ENCODE measurements around a stretch of chr10.

DNA sequence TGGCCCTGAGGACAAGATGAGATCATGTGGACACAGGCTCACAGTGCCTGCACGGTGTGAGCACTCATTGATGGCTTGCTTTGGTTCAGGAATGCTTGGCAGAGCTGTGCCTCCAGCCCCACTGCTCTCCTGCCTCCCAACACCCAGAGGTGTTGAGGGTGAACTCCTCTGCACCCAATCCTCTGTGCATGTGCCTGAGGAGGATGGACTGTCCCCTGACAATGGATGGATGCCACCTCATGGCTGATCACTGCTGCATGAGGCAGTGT, 136.5 kb downstream of the KCNMA1 start:
- PRO-cap = no peak
- RAMPAGE, long total RNA, 2 experiments = no peak in any of the 2 experiments

- PRO-cap = no peak
- RAMPAGE, long total RNA, 2 experiments = no peak in any of the 2 experiments
Observed at GRCh38 chr10:77531352-77532260, 106.0 kb downstream of the KCNMA1 start.

GRCh38 chr10:77537543-77538834, 99.6 kb downstream of the KCNMA1 start:
- PRO-cap = no peak
- RAMPAGE, long total RNA, 2 experiments = no peak in any of the 2 experiments

DNA sequence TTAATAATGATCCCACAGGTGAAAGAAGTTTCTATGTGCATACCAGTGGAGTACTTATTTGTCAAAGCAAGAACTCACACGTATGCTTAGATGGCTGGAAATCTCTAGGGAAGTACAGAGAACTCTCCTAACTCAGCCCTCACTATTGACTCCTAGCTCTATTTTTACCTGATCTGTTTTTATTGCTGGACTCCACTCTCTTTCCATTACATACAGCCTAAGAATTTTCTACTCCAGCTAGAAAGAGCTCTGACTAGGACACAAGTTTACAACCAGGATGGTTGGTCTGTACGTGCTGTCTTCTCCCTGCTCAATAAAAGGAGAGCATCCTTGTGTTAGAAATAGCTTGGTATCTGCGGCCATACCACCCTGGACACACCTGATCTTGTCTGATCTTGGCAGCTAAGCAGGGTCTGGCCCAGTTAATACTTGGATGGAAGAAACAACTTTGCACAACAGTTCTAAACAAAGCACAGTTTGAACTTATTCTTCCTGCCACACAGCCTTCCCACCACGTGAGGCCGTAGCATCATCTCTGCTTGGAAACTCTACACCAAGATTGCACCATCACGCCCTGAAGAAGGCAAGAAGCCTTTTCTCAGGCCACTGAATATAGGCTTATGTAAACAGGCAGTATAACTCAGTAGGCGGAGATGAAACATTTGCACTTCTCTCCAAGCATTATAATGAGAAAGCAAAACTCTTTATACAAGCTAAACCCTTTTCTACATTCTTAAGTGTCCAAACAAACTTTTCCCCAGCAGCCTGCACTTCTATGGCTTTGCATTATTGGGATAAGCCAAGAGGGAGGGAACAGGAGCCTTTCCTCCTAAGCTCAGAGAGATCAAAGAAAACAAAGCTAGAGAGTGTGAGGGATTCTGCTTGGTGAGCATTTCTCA, 50.7 kb downstream of the KCNMA1 start:
- PRO-cap = no peak
- RAMPAGE, long total RNA, 2 experiments = no peak in any of the 2 experiments

DNA sequence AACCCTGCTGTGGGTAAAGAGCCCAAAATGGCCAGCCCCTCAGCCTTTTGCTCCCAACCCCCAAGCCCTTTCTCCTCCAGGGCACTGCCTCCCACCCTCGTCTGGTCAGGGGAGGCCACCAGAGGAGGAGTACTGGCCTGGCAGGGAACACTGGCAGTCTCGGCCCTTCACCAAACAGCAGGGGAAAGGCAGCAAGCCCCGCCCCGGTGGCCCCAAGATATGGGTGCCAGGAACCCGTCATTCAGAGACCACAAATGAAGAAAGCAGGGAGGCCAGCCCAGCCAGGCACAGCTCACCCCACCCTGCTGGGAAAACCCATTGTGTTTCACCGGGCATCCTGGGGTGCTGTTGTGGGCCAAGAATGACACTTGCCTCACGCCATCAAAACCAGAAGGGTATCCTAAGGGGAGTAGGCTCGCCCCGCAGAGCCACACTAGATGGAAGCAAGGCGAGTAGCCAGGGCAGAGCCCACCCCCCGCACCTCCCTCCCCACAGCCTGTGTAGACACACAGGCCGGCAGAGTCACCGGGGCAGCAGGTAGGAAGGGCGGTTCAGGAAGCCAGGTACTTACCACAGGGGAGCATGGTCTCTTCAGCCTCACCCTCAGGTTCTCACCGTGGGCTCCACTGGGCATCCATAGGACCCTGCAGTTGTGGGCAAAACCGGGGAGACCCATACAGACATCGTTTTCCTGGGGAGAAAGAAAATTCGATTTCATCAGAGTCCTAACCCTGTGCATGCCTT, 72.5 kb upstream of the KCNMA1 start:
- PRO-cap = no peak
- RAMPAGE, long total RNA, 2 experiments = no peak in any of the 2 experiments

- PRO-cap = no peak
- RAMPAGE, long total RNA, 2 experiments = no peak in any of the 2 experiments
Observed at GRCh38 chr10:77832242-77832684, 94.3 kb downstream of the DLG5 start.

- PRO-cap = no peak
- RAMPAGE, long total RNA, 2 experiments = no peak in any of the 2 experiments
Observed at GRCh38 chr10:77846666-77847497, 79.7 kb downstream of the DLG5 start.

DNA sequence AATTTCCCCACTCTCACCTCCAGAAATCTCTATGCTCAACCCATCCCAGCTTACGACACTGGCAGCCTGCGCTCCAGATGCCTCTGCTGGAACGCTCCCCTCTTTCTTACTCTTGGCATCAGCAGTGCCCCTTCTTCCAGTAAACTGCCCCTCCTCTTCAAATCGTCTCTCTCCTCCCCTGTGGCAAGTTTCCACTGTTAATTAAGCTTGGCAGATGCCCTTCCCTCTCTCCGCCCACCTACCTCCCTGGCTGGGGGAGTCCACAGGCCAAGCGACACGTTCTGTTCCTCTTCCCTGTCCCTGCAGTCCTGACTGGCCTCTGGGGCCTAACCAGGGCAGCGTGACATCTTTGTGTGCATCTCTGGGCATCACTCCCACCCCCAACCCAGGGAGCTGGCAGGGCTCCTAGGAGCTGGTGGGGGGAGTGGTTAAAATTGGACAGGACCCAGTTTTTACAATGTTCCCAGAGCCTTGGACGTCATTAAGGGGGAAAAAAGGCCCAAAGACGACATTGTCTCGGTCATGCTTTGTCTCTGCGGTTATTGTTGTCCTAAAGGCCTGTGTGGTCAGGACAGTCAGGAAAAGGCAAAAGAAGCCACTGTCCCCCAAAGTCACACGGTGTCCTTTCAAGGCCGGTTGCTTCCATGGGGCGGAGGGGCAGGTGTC, 54.3 kb downstream of the DLG5 start:
- PRO-cap = no peak
- RAMPAGE, long total RNA, 2 experiments = no peak in any of the 2 experiments

DNA sequence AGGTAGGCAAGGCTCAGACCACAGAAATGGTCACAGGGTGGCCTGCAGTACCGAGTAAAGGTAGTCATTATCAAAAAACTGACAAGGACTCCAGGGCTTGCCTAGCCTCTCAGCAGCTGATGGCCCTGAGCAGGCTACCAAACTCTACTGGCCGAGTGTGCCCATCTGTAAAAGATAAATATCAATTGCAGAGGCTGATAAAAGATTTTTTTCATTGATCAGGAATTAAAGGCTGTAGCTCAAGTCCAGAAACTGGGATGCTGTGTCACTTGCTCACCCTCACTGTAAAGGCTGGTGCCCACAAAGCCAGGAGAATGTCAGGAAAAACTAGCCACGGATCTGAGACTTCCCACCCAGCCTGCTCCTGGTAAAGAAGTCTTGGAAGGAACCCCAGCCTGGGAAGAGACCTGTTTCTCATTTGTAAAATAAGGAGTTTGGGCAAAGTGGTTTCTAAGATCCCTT, 16.3 kb downstream of the DLG5 start:
- PRO-cap = no peak
- RAMPAGE, long total RNA, 2 experiments = no peak in any of the 2 experiments

GRCh38 chr10:77925899-77926685, 463 bp downstream of the DLG5 start:
- PRO-cap = bidirectional peak, plus-strand start at chr10:77926317, minus-strand start at chr10:77926315
- RAMPAGE, long total RNA, 2 experiments = start-site peak on the plus strand in 1 of 2 experiments, at chr10:77926009-77926165 at its widest, 20 reads per replicate

GRCh38 chr10:78040515-78041693, 7.2 kb downstream of the RPS24 start:
- PRO-cap = no peak
- RAMPAGE, long total RNA, 2 experiments = no peak in any of the 2 experiments

- PRO-cap = no peak
- RAMPAGE, long total RNA, 2 experiments = no peak in any of the 2 experiments
Observed at GRCh38 chr10:78044665-78045073, 11.0 kb downstream of the RPS24 start.

DNA sequence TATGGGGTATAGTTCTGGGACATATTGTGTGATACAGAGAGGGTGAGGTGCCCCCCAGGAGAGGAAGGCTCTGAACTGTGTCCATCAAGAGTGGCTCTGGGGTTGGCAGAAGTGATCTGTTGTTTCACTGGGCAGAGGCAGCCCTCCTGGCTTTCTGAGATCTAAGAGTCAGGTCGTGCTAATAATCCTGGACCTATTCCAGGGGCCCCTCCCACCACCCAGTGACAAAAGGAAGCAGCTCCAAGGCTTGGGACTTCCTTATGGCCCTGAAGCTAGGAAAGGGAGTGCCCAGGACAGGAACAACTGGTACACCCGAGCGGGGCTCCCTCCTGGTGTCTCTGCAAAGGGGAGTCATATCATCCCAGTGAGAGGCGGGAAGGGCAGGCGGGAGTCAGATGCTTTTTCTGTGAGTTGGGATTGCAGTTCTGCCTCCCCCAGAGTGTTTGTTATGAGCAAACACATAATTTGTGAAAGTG, 32.3 kb downstream of the RPS24 start:
- PRO-cap = no peak
- RAMPAGE, long total RNA, 2 experiments = no peak in any of the 2 experiments

- PRO-cap = no peak
- RAMPAGE, long total RNA, 2 experiments = no peak in any of the 2 experiments
Observed at GRCh38 chr10:78577668-78577980, 491.1 kb upstream of the ZMIZ1 start.

GRCh38 chr10:78741426-78742159, 327.2 kb upstream of the ZMIZ1 start:
- PRO-cap = no peak
- RAMPAGE, long total RNA, 2 experiments = no peak in any of the 2 experiments

DNA sequence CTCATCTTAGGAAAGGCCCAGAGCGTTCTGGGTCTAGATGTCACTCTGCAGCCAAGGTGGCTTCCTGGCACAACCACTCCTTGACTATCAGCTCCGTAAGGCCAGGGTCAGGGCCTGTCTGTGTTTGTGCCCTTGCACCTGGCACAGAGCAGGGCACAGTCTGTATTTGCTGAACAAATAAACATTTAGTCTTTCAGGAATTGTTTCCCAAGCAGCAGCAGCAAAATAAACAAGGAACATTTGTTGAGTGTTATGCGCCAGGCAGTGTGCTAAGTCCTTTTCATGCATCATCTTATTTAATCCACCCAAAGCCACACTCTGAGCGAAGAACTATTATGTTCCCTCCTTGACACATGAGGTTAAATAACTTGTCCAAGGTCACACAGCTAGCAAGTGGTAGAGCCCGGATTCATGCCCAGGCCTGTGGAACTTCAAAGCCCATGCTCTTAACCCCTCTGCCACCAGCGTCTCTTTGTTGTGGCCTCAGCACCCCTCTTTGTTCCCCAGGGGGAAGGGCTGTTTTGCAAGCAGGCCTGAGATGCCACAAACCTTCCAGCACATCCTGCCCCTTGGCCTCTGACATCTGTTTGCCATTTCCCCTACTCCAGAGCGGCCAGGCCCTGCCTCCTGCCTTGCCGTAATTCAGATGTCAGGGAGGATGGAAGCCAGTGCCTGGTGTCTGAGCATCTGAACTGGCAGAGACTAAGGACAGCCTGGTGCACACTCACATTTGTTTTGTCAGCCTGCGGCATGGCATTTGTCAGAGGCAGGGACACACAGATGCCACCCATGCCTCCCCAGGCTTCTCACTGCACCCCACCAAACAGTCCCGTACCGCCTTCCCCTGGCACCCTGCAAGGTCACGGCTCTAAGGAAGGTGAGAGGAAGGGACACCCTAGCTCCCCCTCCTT, 325.8 kb upstream of the ZMIZ1 start:
- PRO-cap = no peak
- RAMPAGE, long total RNA, 2 experiments = no peak in any of the 2 experiments

DNA sequence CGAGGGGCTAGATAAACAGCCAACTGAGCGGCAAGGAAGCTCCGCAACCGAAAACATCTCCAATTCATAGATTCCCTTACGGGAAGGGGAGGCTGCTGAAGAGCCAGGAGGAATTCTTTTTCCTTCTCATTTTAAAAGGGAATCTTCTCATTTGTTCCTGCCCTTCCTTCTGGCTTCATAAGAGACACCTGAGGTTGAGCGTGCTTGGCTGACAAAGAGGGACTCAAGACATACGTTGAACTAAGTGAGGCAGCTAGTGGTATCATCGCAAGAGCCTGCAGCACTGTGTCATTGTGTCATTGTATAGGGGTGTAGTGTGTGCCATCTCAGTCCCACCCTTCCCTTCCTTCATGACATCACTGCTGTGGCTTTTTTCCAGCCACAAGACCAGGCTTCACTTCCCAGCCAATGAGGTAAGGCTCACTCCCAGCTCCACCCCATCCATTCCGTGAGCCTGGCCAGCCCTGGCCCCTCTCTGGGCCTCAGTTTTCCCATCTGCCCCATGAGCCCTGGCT, 134.4 kb upstream of the ZMIZ1 start:
- PRO-cap = no peak
- RAMPAGE, long total RNA, 2 experiments = no peak in any of the 2 experiments

- PRO-cap = unidirectional peak, plus-strand start at chr10:78973292; unidirectional peak, plus-strand start at chr10:78973538; bidirectional peak, plus-strand start at chr10:78973842, minus-strand start at chr10:78973624
- RAMPAGE, long total RNA, 2 experiments = no peak in any of the 2 experiments
Observed at GRCh38 chr10:78973106-78973978, 95.4 kb upstream of the ZMIZ1 start.

GRCh38 chr10:79038754-79039226, 30.0 kb upstream of the ZMIZ1 start:
- PRO-cap = no peak
- RAMPAGE, long total RNA, 2 experiments = no peak in any of the 2 experiments

DNA sequence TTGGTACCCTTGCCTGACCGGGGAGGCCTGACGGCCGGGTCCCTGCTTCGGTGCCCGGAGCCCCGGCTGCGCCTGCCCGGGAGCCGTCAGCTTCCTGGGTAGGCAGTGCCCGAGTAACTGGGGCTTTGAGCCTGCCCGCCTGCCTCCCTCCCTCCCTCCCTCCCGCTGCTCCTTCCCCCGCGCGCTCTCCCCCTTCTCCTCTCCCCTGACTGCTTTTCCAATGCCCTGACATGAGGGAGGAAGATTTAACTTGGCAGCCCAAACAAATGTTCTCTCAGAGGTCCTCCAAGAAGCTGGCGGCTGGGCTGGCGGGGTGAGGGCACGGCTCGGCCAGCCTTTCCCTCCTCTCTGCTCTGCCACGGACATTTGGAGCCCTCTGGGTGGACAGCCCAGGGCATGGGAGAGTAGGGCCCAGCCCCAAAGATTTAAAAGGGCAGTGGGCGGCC, 2.0 kb downstream of the ZMIZ1 start:
- PRO-cap = bidirectional peak, plus-strand start at position 277 of the sequence, minus-strand start at position 99 of the sequence
- RAMPAGE, long total RNA, 2 experiments = no peak in any of the 2 experiments

Measured in breast epithelium (tissue), 2 donors.